Neural progenitor cell (in vitro differentiated cells): ENCODE data around the gene HUS1B.

DNA sequence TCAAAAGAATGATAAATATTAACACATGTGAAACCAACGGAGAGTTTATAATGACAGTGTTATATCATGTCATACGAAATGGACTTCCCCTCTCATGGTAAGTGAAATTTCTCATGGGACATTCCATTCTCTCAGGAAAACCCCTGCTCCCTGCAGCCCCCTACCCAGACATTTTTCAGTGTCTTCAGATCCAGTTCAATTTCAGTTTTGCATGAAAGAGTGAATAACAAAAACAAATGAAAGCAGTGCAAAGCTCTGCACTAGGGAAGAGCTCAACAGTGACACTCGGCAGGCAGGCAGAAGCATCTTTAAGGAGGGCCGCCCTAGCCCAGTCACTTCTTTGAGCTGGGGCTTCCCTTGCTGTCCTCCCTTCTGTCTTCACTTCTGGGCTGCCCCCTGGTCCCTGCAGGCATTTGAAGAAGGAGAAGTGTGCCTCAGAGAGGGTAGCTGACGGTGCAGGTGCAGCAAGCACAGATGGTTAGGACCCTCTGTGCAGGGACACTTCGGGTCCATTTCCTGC lies 5.6 kb upstream of the DUSP22 start:
- RAMPAGE, long total RNA, result no peak

GRCh38 chr6:291175-291905 lies 947 bp upstream of the DUSP22 start:
- RAMPAGE, long total RNA, result no peak

GRCh38 chr6:336573-337276 lies 44.4 kb downstream of the DUSP22 start:
- RAMPAGE, long total RNA, result no peak

GRCh38 chr6:347181-347691 lies 44.3 kb upstream of the IRF4 start:
- RAMPAGE, long total RNA, result no peak

DNA sequence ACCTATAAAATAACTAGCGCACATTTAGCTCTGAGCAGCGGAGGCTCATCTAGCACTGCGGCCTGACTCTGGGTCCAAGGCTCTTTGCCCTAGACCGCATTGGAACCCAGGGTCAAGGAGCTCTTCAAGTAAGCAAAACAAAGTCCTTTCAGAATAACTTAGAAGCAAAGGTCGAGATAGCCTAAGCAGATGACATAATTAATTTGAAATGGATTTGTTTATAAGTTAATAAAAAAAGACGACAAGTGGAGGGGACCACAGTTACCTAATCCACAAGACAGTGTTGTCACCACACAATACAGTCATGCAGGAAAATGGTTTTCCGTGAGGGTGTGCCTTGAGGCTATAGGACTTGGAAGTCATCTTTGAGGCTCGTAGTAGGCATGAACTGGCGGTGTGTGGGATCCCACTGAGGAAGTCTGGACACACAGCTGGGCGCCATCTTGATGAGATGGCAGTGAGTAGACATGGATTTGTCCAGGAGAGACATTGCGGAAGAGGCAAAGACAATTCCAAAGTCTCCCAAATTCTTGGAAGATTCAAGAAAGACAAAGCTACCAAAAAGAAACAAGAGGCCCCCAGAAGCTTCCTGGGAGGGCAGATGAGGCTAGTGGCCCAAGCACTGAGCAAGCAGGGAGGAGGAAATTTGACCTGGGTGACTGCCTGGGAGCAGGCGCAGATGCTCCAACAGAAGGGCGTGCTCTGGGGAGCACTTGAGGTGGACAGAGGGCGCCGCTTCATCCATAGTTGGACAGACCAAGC lies 29.0 kb upstream of the IRF4 start:
- RAMPAGE, long total RNA, result no peak

- RAMPAGE, long total RNA, result no peak
Observed at GRCh38 chr6:389523-390521, 1.7 kb upstream of the IRF4 start.

GRCh38 chr6:617278-618057 lies 39.4 kb downstream of the HUS1B start:
- RAMPAGE, long total RNA, result no peak

DNA sequence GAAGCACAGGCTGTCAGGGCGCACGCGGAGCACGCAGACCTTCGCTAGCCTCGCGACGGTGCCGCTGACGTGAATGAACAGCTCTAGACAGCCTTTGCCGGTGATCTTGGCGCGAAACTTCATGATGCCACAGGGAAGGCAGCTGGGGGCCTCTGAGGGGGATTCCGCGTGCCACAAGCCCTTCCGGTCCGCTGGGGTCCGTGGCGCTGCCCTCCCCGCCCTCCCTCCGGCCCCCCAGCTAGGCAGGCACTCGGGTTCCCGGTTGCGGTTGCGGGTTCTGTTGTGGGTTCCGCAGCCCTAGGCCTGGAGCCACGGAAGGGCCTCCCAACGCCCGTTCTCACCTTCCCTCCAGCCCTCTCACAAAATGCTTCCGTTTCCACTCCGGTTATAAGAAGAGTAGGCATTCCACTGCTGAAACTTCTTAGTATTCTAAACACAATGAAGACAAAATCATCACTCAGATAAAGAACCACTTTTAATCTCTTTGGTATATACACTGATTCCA lies at the start of gene HUS1B:
HUS1B (minus strand) TSS at position 279 of the 505 bp plus-strand sequence.
- RAMPAGE, long total RNA, result no peak

- RAMPAGE, long total RNA, result no peak
Observed at GRCh38 chr6:659609-660714, 3.1 kb upstream of the HUS1B start.

GRCh38 chr6:708278-708832 lies 15.4 kb upstream of the EXOC2 start:
- RAMPAGE, long total RNA, result no peak

DNA sequence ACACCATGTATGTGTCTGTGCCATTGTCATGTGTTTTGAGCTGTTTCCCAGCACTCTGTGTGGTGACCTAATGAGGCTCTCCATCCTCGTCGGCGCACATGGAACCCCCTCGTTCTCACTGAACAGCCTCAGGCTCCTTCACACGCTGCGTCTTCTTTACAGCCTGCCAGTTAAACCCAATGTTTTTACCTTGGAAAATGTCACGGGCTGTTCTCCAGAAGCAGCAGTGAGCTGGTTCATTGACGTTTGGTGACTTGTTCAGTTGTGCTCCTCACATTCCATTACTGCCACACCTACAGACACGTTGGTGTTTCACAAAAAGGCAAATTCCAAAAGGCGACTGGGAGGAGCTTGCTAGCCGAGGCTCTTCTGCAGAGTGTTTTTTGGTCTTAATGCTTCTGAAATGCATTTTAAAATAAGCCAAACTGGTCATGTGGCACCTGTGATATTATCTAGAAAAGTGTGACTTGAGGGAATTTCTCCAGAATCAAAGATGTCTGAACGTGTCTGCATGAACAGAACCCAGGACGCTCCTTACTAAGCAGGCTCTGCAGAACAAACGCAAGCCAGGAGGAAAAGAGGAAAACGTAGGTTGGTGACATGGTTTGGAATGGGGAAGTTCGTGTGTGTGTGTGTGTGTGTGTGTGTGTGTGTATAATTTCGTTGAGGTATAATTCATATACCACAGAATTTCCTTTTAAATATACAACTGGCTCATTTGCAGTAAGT lies 200.8 kb upstream of the FOXQ1 start:
- RAMPAGE, long total RNA, result no peak

DNA sequence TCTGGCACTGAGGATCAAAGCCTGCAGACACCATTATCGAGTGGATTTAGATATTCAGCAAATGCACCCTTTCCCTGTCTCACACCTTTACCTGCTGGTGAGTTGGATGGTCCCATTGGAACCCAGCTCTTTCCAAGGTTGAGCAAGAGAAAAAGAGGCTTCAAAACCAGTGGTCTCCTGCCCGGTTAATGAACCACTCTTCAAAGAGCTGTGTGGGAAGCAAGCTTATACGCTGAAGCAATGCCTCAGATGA lies 83.5 kb upstream of the FOXQ1 start:
- RAMPAGE, long total RNA, result no peak

DNA sequence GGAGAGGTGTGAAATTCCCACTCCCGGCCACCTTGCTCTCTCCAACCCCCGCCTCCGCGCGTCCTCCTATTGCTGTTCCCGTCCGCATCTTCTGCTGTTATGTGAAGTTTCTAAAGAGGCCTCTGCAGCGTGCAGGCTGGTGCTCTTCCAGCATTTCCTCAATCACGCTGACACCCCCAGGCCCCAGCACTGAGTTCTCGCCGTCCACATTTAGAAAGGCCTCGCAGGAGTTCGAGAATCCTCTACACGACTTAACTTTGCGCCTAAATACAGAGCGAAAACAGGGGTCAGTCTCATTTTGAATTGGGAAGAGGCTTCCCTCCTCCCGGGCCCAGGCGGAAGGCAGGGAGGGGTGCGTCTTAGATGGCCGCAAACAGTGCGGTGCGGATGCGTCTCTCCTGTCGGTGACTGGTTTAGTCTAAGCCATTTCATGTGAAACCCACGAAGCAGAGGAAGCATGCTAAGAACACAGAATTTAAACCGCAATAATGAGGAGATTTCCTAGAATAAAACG lies 4.1 kb upstream of the FOXF2 start:
- RAMPAGE, long total RNA, result no peak

DNA sequence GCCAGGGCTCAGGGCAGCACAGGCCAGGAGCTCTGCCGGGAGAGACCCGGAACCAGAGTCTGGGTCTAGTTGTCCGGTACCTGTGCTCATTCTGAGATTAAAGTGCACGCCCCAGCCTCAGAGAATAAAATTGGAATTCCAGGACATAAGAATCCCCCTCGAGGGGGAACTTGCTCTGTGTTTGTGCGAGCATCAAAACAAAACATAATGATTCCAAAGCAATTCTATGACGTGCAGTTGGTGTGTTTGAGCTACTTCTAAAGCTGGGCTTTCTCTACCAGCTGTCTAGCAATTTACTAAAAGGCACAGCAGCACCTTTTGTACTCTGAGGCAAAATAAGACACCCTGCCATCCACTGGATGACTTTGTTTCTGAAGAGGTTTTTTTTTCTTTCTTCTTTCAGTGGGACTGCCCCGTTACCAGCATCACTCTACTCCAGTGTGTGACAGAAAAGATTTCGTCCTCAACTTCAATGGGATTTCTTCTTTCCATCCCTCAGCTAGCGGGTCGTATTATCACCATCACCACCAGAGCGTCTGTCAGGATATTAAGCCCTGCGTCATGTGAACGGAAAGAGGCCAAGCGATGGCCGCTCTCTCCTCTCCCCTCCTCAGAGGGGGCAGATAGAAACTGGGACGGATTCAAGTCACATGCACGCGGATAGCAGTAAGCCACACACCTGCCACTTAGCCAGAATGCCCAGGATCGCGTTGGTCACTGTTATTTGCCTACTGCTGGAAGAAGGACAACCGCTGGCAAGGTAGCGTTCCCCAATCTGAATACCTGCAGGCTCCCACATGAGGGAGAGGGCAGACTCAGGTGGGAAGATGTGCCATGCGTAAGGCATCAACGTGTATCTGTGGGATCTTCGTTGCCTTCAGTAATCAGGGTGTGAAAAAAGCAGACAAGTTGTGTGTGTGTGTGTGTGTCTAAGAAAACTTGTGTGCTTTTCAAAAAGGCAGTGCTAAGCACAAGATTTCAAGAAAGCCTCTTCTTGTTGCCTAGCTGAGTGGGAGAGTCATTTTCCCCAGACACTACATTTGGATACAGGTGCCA lies 5.2 kb downstream of the FOXF2 start:
- RAMPAGE, long total RNA, result no peak

DNA sequence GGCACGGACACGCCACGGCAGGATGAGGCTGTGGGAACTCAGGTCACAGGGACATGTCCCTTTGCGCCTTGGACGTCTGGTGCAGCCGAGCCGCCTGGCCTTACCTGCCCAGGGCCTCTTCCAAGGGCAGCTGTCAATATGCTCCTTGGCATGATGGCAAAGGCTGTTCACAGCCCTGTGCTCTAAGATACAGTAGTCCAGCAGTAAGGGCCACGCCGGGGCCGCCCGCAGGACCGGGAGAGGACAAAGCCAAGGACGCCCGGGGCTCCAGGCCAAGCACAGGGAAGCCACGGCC lies 12.9 kb downstream of the FOXF2 start:
- RAMPAGE, long total RNA, result no peak

GRCh38 chr6:1718226-1718785 lies 108.6 kb downstream of the FOXC1 start:
- RAMPAGE, long total RNA, result no peak

- RAMPAGE, long total RNA, result no peak
Observed at GRCh38 chr6:1742287-1742784, 132.6 kb downstream of the FOXC1 start.

- RAMPAGE, long total RNA, result no peak
Observed at GRCh38 chr6:1832617-1833231, 223.0 kb downstream of the FOXC1 start.

DNA sequence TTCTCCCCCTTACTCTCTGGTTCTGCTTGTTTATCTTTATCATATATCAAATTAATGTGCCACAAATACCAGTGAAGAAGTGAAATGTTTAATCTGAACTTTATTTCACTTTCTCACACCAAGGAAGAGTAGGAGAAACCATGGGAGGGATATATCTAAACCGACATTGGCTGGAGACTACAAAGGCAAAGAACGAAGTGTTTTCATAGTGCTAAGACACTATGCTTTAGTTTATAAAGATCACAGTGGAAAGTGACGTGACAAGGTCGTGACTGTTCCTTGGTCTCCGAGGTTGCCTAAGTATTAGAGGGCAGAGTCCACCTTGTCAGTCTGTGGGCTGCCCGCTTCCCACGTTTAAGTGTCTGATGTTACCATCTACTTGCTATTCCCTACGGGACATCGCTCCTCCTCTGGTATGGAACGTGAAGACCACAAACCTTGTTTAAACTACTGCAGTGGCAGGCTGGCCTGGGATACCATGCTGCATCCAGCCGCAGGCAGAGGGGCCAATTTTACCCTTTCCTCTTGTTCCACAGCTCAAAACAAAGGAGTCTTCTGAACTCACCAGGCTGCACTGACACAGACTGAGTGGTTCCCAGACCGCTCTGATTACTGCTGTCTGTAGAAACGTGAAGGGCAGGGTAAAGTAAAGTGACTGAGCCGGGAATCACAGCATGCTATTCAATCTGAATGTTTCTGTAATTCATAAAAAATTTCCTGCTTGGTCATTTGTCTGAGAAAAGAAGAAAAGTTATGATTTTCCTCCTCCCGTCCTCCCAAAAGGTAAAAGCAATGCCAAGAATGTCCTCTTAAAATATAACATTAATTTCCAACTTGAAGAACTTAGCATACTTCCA lies 275.8 kb downstream of the FOXC1 start:
- RAMPAGE, long total RNA, result no peak

GRCh38 chr6:1889333-1889713 lies 279.6 kb downstream of the FOXC1 start:
- RAMPAGE, long total RNA, result no peak